H9 (cell line): Measurements from ENCODE around the genes OCLN and ZNF366.

DNA sequence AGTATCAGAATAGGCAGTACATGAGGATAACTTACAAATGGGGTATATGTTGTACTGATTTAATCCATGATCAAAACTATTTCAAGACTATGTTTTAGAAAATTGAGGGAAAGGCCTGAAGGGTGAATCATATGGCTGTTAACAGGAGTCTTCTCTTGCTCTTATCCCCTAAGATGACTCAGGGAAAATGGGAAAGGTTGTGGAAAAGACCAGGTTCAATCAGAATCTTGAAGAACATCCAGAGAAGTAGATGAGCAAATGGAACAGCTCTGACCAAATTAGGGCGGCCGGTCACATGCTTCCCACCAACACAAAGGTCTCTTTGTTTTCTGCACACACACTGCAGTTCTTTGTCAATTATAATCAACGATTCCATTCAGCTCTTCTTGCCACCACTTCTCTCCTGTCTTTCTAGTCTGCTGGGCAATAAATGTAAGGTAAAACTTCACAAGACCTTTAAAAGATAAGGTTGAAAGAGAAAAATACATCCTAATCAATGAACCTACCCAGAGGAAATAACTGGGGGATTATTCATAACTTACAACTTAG lies 442.2 kb upstream of the PIK3R1 start:
- PRO-cap = no peak

GRCh38 chr5:67773875-67774648 lies 441.5 kb upstream of the PIK3R1 start:
- PRO-cap = no peak

- PRO-cap = no peak
These were observed 419.6 kb upstream of the PIK3R1 start for GRCh38 chr5:67795851-67796558.

DNA sequence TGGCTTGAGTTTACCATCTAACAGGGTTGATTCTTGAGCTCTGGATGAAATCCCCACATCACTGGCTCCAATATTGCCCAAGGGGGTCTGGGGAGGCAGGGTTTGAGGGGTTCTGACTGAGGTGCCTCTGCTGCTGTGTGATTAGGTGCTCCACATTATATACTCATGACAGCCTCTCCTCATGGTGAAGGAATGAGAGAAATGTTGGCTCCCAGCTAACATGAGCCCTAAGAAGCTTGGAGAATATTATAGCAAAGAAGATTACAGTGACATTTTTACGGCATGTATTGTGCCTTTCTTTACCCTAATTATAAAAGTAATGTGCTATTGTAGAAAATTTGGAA lies 229.6 kb upstream of the PIK3R1 start:
- PRO-cap = no peak

DNA sequence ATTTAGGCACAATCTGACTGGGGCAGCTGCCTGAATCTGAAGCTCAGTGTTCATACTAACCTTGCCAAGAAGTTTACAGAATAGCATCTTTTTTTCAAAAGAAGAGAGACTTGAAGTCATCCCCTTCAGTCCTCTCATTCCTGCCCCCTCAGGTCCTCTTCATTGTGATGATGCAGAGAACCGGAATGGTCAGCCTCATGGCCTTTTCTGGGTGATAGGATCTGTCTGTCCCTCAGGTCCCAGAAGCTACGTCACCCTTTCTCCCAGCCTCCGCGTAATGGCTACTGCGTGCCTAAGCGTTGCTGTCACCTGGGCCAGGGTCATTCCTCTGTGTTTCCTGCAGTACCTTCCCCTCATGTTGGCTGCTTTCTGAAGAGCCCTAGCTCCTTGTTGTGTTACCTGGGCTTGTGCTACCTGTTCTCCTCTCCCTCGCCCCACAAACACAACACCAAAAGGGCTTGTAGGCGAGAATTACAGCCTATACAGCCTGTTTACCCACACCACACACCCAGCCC lies 4.7 kb downstream of the PIK3R1 start:
- PRO-cap = no peak

- PRO-cap = no peak
These were observed 25.9 kb downstream of the PIK3R1 start for GRCh38 chr5:68241374-68242014.

GRCh38 chr5:68746601-68747438 lies 347.0 kb upstream of the SLC30A5 start:
- PRO-cap = no peak

GRCh38 chr5:69083445-69083805 lies 10.4 kb upstream of the SLC30A5 start:
- PRO-cap = no peak

DNA sequence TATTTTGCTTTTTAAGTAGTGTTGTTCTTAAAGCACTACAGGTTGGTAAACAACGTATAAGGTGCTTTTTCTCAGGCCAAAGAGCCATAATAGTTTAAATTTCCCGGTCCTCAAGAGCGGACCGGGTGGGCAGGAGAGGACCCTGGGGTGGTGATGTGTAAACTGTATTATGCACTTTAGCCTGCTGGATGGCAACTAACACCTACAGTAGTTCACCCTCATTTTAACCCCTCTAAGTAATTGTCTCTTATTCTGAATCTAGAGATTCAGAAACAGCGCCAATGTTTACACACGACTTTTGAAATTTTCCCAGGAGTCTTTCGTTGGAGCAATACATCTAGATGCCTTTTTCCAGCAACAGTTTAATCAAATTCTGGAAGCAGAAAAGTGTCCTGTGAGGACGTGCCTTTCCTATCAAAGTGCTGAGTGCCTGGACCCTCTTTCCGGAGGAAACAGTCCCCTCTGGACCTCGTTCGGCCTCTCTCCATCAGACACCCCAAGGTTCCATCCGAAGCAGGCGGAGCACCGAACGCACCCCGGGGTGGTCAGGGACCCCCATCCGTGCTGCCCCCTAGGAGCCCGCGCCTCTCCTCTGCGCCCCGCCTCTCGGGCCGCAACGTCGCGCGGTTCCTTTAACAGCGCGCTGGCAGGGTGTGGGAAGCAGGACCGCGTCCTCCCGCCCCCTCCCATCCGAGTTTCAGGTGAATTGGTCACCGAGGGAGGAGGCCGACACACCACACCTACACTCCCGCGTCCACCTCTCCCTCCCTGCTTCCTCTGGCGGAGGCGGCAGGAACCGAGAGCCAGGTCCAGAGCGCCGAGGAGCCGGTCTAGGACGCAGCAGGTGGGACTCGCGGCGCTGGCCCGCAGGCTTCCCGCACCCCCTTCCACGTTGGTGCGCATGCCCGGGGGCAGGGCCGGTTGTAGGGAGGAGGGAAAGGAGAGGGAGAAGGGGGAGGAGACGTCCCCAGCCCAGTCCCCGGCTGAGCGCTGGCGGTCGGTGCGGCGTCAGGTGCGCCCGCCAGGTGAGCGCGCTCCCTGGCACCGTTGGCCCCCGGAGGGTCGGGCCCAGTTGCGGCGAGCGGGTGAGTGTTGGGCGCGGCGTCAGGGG lies at the start of gene OCLN:
TSS of gene OCLN (plus strand) at position 975 of the 1,111 bp plus-strand sequence.
- PRO-cap = bidirectional peak, plus-strand start at position 635 of the sequence, minus-strand start at position 618 of the sequence; bidirectional peak, plus-strand start at position 975 of the sequence, minus-strand start at position 834 of the sequence

- PRO-cap = no peak
These were observed 9.8 kb upstream of the BDP1 start for GRCh38 chr5:71445635-71446076.

DNA sequence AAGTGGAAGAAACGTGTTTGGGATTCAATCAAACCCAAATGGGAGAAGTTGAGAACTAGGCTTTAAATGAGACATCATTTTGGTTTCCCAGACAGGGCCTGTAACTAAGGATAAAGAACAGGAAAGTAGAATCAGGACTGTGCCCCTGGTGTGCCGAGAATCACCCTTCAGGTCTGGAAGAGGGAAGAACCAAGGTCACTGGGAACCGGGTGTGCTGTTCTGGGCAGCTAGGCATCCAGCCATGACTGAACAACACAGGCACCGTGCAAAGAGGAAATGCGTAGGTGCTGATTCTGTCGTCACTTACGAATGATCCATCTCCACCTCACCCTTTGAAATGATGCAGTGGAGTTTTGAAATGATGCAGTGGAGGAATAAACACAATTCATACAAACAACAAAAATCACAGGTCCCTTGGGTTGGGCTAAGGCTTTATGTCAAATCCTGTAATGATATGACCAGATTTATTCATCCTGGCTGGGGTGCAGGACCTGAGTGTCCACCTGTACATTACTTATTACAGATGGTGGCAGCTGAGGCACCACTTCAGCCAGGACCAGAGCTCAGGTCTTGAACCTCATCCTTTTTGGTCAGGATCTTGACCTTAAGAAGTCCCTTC lies 64.4 kb downstream of the MAP1B start:
- PRO-cap = no peak

- PRO-cap = no peak
These were observed 98.2 kb downstream of the MAP1B start for GRCh38 chr5:72205073-72206205.

DNA sequence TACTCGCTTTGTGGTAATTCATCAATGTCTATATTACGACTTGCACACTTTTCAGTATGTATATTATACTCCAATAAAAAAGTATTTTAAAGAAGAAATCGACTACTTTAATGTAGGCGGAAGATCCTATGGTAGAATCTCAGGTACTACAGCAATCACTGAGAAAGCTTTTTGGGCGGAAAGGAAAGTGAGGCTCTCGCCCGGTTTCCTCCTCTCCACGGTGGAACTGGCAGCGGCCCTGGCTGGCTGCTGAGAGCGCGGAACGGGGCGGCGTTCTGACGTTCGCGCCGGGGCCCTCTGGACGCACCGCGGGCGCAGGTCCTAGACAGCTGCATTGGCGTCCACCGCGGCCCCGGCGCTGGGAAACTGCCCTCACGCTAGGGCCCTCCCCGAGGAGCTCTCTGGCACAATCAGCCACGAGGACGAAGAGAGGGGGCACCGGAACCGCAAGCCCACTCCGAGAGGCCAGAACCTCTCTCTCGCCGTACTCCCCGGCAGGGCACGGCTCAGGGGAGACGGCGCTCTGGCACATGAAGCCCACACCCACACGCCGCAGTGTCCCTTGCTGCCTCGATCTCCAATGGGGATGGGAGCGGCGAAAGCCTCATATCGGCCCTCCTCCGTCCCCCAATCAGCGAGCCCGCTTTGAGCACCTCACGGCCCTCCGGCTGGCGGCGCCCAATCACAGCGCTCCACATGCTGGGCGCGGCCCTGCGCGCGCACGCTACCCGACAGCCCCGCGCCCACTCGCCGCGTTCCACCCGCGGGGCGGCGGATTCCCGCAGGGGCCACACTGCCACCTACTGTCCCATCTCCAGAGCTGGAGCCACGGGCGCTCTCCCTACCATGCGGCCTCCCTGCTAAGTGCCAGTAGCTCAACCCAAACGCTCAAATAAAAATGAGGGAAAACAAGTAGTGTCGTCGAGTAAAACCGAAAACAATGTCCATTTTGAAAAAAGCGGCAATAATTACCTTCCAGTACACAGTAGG lies 12.0 kb downstream of the MRPS27 start:
- PRO-cap = bidirectional peak, plus-strand start at position 212 of the sequence, minus-strand start at position 228 of the sequence; bidirectional peak, plus-strand start at position 407 of the sequence, minus-strand start at position 582 of the sequence

GRCh38 chr5:72504850-72505437 lies 2.3 kb downstream of the ZNF366 start:
- PRO-cap = no peak

- PRO-cap = no peak
These were observed at the start of gene ZNF366 for GRCh38 chr5:72506569-72507519. TSS of gene ZNF366 (minus strand) at chr5:72507410.

DNA sequence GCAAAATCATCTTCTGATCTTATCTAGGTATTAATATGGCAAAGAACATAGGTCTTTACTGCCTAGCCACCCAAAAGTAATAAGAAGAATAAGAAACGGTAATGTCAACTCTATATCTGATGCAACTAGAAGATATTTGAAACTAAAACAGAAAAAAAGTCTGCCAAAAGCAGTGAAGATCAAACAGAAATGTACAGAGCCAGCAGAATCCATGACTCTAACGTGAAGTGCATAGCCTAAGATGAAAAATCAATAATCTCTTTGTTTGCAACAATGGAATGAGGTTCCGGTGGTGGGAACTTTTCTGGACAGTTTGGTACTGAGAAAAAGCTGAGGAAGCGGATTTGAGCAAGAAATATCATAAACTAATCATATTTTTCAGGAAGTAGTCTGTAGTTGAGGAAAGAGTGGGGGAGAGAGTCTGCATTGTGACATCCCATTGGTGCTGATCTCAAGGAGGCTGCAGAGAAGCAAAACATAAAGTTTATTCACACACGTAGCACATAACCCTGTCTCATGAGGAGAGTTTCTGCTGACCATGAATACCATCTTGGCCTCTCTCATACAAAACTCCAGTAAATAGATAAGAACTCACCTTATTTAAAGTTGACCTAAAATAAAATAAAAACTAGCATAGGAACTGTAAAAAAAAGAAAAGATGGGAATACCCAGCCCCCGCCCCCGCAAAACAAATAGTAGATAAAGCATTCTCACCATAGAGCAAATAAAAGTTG lies 15.8 kb upstream of the FCHO2 start:
- PRO-cap = no peak

DNA sequence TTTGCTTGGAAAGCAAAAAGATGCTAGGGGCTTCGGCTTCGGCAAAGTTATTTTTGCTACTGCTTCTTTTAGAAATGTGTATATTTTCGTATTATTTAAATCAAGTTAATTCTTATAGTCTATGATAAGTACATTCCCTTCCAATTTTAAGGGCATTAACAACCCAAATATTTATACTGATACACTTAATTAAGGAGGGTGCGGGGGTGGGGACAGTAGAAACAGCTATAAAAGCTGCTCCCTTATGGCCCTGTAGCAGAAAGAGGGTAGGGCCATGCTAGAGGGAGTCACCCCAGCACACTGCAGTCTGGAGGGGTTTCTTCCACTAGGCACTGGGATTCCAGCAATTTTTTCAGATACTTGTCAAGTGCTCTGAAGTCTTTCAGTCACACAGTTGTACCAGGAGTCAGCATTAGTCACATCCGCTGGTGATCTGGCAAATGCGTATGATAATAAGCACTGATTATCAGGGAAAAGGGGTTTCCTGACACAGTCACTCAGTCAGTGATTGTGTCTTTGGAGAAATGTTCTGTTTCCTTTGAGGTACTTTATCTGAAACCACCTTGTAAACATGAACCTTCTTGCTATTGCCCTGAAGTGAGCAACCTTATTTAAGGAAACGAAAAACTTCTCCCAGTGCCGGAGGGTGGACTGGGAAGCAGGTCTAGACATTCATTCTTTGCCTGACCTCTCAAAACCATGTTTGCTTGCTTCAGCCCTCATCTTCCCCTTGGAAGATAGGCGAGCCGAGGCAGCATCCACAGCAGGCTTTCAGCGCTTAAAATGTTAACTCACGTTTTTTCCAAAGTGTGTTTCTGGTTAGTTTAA lies 78.0 kb downstream of the FOXD1 start:
- PRO-cap = no peak

- PRO-cap = no peak
These were observed 3.8 kb downstream of the BTF3 start for GRCh38 chr5:73502048-73502434.

- PRO-cap = no peak
These were observed 102.5 kb downstream of the ARHGEF28 start for GRCh38 chr5:73728454-73728987.

GRCh38 chr5:73886375-73887027 lies 260.5 kb downstream of the ARHGEF28 start:
- PRO-cap = no peak